Endothelial cell (in vitro differentiated cells): ENCODE measurements around a stretch of chr10.

GRCh38 chr10:73772775-73773289 is 756 bp downstream of the FUT11 start:
- PRO-cap: bidirectional peak, plus-strand start at chr10:73772977, minus-strand start at chr10:73772974; bidirectional peak, plus-strand start at chr10:73773213, minus-strand start at chr10:73773047

DNA sequence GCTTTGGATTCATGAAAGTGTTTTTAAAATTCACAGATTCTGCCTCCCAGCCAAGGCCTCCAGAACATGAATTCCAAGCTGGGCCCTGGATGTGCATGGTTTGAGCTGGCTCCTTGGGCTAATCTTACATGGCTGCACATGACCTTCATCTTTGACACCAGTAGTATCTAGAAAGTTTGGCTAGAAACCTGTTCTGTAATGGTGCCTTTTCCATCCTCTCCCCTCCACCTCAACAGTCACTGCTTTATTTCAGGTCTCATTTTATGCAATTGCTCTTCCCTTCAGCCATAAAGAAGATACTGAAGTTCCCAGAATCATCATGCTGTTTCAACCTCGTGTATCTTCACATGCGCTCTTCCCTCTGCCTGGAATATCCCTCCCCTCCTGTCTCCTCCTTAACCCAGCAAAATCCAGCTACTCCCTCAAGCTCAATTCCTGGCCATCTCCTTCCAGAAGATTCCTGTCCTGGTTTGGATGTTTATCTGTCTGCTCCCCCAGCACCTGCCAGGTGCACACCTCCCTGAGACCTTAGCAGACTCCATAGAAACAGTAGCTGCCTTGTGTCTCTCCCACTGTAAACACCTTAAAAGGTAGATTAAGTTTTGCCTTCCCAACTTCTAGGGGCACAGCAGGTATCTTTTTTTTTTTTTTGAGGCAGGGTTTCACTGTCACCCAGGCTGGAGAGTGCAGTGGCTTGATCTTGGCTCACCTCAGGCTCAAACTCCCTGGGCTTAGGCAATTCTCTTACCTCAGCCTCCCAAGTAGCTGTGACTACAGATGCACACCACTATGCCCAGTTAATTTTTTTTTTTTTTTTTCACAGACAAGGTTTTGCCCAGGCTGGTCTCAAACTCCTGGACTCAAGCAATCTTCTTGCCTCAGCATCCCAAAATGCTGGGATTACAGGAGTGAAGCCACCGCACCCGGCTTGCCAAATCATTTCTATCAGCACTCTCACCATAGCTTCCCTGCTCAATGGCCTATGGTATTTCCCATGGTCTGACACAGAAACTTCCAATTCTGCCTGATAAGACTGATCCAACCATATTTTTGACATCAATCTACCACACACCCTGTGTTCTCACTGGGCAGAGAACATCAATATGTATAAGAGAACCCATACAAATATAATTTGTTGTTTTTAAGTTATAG is 23.6 kb upstream of the NDST2 start:
- PRO-cap: no peak

- PRO-cap: no peak
Measured at GRCh38 chr10:73848771-73849001, 25.7 kb downstream of the CAMK2G start.

GRCh38 chr10:73867294-73867886 is 7.0 kb downstream of the CAMK2G start:
- PRO-cap: unidirectional peak, minus-strand start at chr10:73867449

DNA sequence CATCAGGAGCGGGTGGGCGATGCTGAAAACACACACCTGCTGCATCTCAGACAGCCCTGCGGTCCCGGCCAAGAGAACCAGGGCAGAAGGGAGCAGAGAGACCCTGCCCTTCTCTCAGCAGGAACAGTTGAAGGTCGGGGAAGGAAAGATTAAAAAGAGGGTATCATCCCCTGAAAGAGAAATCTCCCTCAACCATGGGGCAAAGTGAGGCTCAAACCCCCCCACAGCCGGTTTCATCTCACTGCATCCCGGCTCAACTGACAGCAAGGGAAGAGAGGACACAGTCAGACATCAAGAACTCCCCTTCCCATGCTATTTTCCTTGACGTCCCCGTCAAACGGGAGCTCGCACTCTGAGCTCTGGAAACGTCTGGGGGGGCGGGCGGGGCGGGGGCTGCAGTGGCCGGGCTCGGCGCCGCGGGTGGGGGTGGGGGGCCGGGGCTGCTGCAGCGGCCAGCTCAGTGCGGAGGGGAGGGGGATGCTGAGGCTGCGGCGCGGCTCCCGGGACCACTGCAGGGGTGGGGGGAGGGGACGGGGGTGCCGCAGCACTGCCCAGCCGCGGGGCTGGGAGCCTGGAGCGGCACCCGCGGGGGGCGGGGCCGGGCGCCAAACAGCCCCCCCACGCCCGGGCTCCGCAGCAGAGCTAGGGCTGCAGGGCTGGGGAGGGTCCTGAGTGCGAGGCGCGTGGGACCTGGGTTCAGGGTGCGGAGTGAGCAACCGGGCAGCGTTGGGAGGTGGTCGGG is 830 bp downstream of the CAMK2G start:
- PRO-cap: no peak

- PRO-cap: unidirectional peak, minus-strand start at chr10:73920477
Measured at GRCh38 chr10:73920043-73920545, 9.2 kb downstream of the PLAU start.

DNA sequence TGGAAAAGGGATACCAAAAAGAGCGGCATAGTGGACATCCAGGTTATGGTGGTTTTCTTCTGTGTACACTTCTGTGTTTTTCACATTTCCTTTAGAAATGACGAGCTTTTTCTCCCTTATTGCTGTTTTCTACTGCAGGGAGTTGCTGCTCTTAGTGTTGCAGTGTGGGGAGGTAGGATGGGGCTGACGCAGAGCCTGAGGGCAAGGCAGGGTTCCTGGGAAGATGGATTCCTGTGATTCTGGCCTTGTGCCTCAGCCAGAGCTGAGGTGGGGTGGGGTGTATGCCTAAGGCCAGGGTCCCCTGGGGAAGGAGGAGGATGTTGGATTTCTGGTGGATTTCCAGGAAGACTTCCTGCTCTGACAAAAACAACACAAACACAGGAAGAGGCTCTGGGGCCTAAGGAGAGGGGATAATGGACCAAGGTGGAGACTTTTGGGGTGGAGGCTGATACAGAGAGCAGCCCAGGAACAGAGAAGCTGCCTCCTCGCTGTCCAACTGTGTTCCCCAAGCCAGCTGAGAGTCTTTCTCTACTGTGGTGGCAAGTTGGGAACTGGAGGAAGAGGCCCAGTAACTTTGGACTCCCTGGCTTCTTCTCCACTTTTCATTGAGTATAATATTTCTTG is 26.7 kb downstream of the PLAU start:
- PRO-cap: bidirectional peak, plus-strand start at position 430 of the sequence, minus-strand start at position 274 of the sequence

DNA sequence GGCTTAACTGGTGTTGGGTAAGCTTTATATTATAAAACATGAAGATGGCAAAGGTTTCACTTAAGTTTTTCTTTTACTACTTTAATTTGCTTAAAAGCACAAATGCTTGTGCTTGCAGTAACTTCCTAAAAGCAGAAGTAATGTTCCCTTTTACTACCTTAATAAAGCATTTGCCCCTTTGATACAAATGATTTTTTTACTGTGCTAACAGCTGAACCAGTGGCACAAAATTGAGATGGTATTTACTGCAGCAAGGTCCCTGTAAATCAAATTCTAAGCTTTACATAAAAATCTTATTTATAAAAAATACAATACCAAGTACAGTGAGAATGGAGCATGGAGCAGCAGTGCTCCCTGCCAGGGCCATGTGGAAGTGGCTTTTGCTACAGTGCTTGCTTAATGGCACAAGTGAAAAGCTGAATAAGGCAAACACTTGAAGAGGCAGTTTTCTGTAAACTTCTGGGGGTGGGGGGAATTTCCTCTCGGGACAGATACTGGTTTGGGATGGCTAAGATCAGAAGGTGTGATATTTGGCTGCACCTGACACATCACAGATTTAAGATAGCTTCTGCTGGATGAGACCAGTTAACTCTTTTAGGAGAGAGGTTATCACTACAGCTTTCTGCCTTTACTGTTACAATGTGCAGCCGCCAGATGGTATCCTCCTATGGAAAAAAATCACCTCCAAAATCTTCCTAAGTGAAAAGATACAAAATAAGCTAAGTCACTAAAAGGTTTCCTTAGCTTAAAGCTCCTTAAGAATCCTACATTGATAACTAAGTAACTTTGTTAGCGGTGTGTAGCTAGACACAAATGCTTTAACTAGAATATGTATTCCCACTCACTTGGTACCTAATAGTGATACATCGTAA is 27.5 kb downstream of the AP3M1 start:
- PRO-cap: no peak

DNA sequence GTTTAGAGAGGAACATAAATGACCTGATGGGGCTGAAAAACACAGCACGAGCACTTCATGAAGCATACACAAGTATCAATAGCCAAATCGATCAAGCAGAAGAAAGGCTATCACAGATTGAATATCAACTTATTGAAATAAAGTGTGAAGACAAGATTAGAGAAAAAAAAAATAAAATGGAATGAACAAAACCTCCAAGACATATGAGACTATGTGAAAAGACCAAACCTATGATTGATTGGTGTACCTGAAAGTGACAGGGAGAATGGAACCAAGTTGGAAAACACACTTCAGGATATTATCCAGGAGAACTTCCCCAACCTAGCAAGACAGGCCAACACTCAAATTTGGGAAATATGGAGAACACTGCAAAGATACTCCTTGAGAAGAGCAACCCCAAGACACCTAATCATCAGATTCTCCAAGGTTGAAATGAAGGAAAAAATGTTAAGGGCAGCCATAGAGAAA is 197.7 kb downstream of the ADK start:
- PRO-cap: no peak

DNA sequence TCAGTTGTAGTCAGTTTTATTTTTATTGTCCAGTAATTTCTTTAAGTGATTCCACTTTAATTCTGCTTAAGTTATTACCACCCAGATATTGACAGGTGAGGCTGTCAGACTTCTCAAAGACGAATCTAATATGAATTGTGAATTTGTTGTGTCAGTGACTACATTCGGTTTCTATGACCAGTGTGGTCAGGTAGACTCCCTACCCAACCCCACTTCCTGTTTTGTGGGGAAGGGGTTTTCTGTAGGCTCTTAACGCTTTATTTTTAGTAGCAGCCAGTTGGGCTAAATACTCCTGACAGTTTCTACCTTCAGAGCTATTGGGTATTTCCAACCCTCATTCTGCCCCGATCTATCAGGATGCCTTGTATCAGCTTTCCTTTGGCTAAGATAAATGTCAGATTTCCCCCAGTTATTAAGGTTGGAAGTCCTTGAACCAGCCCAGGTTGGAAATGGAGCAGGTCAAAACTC is 95.5 kb downstream of the DUSP29 start:
- PRO-cap: no peak

GRCh38 chr10:75034047-75034507 is 39.4 kb downstream of the DUSP29 start:
- PRO-cap: no peak

- PRO-cap: no peak
Measured at GRCh38 chr10:75100363-75100936, 1.1 kb upstream of the DUSP13 start.

DNA sequence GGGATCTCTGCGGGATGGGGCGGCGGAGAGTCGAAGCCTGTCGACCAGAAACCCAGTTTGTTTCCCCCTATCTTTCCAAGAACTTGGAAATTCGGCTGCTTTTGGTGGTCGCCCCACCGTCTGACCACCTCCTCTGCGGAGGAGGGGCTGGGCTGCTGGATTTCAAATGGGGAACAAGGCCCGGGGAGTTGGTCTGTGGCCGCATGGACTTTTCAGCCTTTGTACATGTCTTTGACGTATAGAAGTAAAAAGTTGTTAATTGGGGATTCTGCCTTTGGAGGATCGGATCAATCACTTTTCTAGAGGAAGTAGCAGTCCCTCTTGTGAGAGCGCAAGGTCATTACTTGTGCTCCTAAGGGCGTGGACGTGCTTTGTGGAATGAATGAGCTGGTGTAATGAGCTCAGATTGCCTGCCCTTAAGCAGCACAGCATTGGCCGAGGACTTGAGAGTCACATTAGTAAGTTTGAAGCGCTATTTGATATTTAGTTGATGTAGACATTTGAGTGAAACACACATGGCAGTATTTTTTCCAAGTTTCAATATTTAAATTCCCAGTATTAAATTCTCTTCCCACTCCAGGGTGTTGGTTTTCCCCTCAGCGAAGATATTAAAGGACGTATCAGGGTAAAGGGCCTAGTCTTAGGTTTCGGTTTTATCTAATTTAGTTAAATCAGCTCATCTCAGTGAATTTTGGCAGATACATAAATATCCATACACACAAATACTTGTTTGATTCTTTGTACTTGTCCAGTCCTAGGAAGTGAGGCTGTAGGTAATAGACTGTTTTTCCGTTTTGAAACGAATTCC is 810 bp downstream of the VDAC2 start:
- PRO-cap: bidirectional peak, plus-strand start at position 369 of the sequence, minus-strand start at position 380 of the sequence

GRCh38 chr10:75230273-75230996 is 5.3 kb downstream of the COMTD1 start:
- PRO-cap: no peak

GRCh38 chr10:75245480-75246110 is 9.8 kb upstream of the COMTD1 start:
- PRO-cap: no peak

GRCh38 chr10:75394251-75394990 is 7.1 kb downstream of the ZNF503 start:
- PRO-cap: no peak

DNA sequence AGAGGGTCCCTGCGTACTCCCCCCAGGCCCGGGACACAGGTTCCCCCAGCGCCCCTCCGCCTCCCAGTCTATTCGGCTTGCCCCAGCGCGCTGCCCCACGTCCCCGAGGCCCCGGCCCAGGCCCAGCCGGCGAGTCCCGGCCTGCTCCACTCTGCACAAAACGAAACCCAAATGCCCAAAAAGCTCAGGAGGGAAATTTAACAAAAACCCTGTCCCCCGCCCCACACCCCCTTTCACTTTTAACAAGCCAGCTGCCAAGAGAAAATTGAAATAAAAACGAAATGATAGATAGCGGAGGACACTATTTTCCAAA is 4.3 kb downstream of the ZNF503 start:
- PRO-cap: no peak

GRCh38 chr10:75464630-75465593 is 33.5 kb downstream of the LRMDA start:
- PRO-cap: unidirectional peak, minus-strand start at chr10:75465217

- PRO-cap: no peak
Measured at GRCh38 chr10:75470571-75471308, 39.3 kb downstream of the LRMDA start.

- PRO-cap: no peak
Measured at GRCh38 chr10:75511153-75511914, 79.9 kb downstream of the LRMDA start.